Colic lymph node (tissue), 1 donor: ENCODE data around the genes COX4I2 and CCM2L.

GRCh38 chr20:31593244-31594168, 11.6 kb upstream of the ID1 start:
- PRO-cap, result no peak

DNA sequence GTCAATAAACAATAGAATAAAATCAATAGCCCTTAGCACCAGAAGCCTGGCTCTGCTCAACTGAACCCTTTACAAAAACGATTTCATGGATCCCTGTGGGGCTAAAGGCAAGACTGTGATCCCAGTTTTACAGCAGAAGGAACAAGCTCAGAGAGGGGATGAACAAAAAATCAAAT, 2.7 kb downstream of the ID1 start:
- PRO-cap, result no peak

- PRO-cap, result no peak
These were observed 7.7 kb downstream of the ID1 start for GRCh38 chr20:31612732-31613288.

GRCh38 chr20:31637460-31638118, at the start of gene COX4I2:
TSS of gene COX4I2 (plus strand) at chr20:31637912.
- PRO-cap, result no peak

- PRO-cap, result no peak
These were observed 28.0 kb downstream of the COX4I2 start for GRCh38 chr20:31665638-31666153.

- PRO-cap, result no peak
These were observed 6.8 kb downstream of the BCL2L1 start for GRCh38 chr20:31715708-31716335.

GRCh38 chr20:31716336-31716664, 6.4 kb downstream of the BCL2L1 start:
- PRO-cap, result no peak

DNA sequence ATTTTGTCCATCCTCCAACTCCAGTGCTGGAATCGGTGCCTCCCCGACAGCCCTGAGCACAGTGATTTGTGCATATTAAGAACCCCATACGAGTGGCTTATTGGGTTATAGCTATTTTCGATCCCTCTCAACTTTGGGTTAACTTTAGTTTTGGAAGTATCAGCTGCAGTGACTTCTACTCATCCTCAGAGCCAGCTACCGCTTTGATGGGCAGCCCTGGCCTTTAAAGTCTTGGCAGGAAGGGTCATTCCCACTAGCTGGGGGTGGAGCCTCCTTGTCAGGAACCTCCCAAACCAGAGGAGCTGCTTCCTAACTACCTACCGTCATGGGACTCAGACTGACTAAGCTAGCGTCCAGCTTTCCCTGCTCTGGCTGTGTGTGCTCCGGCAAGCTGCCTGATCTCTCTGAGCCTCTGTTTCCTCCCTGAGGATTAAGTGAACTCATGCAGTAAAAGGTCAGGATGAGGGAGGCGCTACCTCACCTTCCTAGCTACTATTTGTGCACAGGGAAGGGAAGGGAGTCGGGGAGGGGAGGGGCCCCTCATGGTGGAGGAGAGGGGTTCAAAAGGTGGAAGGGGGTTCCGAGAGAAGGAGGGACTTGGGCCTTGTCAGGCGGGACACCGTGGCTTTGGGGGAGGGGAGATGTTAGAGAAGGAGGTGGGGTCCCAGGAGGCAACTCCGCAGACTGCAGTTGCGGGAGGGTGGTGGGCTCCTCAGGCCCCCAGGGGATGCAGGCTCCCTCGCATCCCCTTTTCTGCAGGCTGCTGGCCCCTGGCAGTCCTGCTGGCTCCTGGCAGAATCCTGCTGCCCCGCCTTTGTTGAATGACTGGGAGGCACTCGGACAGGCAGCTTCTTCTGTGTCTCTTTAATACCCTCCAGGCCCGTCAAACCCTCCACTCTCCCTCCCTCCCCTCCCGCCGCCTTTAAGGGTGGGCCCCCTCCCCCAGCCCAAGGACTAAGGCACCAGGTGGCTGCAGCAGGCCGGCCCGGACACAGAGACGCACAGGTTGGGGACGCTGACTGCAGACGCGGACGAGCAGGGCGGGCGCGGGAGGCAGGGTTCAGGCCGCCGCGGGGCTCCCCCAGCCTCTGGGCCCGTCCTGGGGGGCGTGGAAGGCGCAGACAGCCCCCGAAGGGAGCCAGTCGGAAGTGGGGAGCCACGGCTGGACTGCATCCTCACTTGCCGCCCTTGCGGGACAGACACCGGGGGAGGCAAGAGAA, 9.7 kb downstream of the DUSP15 start:
- PRO-cap, result no peak

DNA sequence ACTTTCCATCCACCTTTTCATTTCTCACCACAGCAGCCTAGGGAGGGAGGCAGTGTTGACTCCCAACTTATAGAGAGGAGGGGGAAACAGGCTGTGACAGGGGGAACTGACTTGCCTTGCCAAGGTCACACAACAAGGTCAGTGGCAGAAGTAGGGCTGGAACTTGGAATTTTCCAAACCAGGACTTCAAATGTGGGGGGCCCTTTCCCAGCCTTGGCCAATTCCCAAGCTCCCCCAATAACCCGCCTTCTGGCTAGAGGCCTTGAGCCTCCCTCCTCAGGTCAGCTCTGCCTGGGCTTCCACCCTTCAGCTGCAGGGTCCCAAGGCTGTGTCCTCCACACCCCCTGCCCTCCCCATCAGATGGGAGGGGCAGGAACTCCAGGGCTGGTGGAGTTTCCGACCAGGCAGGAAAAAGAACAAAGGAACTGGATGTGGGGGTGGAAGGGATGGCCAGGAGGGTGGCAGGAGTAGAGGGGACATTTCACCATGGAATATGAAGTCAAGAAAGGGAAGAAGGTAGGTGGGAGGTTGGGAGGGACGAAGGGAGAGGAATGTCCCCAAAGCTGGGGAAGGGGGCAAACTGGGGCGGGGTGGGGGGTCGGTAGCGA, at the start of gene CCM2L:
CCM2L (plus strand) TSS at position 470 of the 608 bp plus-strand sequence.
- PRO-cap, result no peak

GRCh38 chr20:32057038-32057609, 5.1 kb downstream of the HCK start:
- PRO-cap, result no peak

GRCh38 chr20:32168400-32168876, 39.1 kb downstream of the PLAGL2 start:
- PRO-cap, result no peak

- PRO-cap, result no peak
These were observed 22.7 kb downstream of the PLAGL2 start for GRCh38 chr20:32184675-32185476.

DNA sequence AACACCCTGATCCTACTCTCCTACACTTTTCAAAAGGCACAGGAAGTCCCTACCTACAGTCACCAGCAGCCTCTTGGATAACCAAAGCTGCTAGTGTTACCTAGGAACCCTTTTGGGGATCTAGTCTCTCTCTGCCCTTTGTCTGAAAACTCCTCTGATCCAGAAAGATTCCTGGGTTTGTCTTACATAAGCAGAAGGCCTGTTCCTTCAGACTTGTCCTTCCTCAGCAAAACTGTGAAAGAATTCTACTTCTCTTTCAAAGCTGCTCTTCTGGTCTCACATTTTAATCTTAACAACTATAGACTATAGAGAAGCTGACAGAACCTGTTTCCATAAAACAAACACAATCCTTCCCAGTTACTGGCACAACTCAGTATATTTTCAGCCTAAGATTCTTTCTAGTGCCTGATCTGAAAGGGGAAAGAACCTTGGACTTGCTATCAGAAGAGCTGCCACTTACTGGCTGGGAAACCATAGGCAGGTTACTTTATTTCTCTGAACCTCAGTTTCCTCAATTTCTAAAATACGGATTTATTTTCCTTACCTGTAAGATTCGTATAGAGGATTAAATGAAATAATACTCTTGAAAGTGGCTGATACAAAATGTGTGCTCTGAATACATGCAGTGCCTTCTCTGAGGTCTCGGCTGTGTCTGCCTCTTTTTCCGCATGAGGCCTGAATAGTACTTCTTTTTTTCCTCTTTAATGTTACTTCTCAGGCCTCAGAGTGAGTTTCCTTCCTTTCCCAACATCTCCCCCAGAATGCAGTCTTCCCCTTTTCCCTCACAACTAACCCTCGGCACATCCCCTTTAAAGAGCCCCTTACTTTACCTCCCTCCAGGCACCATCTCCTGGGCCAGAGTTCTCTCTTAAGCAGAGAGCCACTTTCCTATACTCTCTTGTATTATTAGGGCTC, 2.7 kb downstream of the PLAGL2 start:
- PRO-cap, result no peak

DNA sequence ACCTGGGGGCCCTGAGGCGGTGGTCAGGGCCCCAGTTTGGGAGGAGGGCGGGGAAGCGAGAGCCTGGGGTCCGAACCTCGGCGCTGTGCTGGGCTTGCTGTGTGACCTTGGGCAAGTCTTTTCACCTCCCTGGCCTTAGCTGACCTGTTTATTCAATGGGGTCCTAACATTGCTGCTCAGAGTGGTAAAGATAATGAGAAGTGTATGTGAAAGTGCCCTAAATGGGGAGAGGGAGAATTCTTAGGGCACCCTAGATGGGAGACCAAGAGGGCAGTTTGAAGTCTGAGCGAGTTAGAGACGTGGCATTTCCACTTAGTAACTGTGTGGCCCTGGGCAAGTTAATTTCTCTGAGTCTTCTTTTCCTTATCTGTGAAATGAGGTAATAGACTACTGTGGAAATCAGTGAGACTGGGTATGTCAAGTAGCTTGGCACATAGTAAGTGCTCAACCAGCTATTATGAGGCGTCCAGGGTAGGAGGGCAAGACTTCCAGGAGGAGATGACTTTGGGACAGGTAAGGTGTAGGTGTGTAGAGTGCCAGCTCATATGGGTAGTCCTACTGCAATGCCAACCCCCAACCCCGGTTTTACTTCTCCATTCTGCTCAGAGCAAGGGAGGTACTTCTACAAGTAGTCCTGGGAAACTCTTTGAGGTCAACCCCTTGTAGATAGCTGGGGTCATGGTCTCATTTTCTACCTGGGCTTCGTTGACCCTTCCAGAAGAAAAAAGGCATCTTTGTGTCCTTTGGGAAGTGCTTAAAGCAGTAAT, 727 bp downstream of the KIF3B start:
- PRO-cap, result no peak

GRCh38 chr20:32457884-32458811, 100.0 kb downstream of the ASXL1 start:
- PRO-cap, result no peak

DNA sequence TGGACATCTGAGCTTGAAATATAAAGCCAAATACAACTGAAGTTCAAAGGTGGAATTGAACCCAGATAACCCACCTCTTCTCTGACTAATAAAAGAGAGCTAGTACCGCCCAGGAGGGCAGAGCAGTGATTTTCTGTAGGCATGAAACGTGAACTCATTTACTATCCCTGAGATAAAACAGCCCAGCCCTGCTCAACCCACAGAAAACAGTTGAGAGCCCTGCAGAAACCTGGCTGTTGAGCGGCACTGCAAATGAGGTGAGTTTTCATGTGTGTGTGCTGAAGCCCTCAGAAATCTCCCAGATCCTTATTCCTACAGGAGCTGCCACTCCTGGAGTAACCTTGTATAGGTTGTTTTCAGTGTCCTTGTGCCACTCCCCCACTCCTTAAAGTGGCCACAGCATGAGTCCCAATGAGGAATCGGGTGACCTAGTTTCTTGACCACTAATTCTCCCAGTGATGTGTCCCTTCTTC, 99.2 kb downstream of the NOL4L start:
- PRO-cap, result no peak

GRCh38 chr20:32516861-32517681, 68.1 kb downstream of the NOL4L start:
- PRO-cap, result no peak

DNA sequence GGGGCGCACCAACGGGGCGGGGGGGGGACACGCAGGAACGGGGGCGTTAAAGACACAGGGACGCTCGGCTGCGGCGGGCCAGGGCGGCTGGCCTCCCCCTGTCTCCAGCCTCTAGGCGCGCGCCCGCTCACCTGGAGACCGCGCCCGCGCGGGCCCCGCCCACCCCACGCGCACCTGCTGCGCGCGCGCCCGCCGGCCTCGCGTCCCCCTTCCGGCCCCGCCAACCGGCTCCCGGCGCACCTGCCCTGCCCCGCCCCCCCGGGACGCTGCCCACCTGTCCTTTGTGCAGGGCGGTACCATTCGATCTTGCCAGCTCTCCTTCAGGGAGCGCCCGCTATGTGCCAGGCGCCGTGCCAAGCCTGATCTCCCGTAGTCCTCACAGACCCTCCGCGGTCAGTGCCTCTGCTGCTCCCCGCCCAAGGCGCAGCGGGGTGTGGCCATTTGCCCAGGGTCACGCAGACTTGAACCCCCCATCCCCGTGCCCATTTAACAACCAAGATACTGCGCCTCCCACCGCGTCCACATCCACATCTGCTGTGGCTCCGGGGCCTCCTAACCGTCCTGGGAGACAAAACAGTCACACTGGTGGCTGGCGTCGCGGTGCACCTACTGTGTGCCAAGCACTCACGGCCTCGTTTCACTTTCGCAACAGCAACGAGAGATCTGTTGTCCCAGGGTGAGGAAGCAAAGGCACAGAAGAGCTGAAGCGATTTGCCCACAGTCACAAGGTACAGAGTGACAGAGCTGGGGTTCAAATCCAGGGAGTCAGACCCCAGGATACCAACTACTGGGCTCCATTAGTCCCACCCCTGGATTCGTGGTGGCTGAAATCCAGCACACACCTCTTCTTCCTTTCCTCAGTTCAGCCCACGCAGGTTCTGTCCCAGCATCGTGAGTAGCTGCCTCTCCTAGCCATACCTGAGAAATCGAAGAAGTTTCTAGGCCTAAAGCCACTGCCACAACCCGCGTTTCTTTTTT, 48.0 kb downstream of the NOL4L start:
- PRO-cap, result bidirectional peak, plus-strand start at position 299 of the sequence, minus-strand start at position 113 of the sequence

DNA sequence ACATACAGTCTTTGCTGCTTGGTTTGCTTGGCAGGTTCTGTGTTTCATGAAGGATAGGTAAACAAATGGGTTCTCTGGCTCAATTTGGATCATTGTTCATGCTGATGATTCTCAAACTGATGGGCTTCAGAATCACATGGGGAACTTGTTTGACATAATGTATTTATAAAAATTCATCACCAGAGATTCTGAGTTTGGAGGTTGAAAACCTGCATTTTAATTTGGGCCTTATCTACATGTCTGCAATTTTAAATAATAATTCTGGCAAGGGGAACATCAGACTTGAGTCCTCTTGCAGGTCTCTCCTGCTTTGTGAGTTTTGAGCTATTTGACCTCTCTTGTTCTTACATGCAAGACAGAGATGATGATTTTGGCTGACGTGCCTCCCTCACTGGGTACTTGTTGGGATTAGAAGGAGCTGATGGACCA, 6.9 kb upstream of the EFCAB8 start:
- PRO-cap, result no peak

- PRO-cap, result no peak
These were observed 28.0 kb downstream of the SUN5 start for GRCh38 chr20:32976164-32976652.